Tibial artery (tissue), 1 donor: ENCODE data around the genes EMID1 and RASL10A.

DNA sequence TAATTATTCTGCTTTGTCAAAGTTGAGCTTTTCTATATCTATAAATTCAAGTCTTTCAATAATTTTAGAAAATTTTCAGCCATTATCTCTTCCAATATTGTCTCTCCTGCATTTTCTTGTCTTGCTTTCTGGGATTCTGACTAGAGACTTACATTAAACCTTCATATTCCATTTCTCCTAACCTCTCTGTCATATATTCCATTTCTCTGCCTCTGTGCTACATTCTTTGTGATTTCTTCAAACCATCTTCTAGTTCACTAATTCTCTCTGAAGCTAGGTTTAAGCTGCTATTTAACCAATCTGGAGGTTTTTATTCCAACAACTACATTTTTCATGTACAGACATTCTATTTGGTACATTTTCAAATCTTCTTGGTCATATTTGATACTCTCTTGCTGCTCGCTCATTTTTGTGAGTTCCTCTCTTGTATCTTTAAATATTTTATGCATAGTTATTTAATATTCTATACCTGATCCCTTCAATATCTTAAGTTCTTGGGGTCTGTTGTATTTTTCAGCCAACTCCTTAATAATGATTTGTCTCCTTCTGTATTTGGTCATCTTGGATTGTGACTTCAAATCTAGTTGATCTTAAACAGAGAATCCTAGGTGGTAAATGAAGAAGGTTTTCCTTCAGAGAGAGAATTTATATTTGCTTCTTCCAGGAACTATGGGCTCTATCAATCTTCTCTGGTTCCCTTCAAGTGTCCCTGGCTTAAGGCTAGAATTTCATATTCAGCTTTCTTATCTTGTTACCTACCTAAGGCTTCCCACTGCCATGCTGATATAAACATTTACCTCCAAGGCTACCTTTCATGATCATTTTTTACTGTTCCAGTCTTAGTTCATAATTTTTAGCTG is 122.3 kb downstream of the TTC28 start:
- PRO-cap: no peak

DNA sequence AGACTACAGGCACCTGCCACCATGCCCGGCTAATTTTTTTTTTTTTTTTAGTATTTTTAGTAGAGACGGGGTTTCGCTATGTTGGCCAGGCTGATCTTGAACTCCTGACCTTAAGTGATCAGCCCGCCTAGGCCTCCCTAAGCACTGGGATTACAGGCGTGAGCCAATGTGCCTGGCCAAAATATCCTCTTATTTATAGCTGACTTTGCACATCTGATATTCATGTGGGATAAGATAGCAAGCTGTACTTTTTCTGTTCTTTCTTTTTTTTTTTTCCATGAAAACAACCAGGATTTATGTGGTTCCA is 40.0 kb downstream of the CCDC117 start:
- PRO-cap: no peak

DNA sequence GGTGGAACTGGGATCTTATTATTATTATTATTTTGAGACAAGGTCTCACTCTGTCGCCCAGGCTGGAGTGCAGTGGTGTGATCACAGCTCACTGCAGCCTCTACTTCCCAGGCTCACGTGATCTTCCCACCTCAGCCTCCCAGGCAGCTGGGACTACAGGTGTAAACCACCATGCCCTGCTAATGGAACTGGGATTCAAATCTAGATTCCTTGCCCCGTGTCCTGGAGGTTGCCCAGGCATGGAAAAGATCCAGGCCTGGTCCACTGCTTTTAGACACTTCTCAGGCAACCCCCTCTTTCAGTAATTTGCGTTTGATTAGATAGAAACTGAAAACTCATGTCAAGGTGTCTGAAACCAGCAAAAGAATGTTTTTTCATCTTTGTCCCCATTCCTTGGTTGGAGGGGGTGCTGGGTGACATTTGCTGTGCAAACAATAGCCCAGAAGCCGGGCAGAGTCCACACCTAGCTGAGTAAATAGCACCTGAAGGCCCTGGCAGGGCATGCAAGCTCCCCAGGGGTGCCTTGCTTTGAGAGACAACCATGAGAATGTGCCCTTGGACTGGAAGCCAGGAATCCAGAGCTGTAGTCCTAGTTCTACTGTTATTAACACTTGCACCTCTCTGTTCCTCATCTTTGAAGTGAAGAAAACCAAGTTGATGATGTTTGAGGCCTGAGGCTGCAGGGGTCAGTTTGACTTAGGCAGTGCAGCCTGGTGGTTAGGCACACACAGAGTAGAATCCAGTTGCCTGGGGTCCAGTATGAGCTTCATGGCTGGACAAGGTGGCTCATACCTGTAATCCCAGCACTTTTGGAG is 47.0 kb downstream of the CCDC117 start:
- PRO-cap: no peak

DNA sequence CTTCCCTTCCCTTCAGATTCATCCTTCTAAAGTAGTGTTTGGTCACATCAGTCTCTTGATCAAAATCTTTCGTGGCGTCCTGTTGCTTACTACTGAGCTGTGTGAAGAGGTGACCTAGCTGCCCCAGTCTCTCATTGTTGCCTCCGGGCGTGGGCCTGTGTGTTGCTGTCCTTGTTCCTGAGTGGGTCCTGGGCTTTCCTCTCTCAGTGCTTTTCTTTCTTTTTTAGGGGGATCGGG is 13.6 kb downstream of the ZNRF3 start:
- PRO-cap: no peak

GRCh38 chr22:28917795-28918529 is 34.6 kb downstream of the ZNRF3 start:
- PRO-cap: no peak

- PRO-cap: no peak
Observed at GRCh38 chr22:28981703-28982551, 79.7 kb downstream of the C22orf31 start.

- PRO-cap: no peak
Observed at GRCh38 chr22:28983852-28984207, 77.8 kb downstream of the C22orf31 start.

GRCh38 chr22:29154361-29154947 is 51.2 kb upstream of the EMID1 start:
- PRO-cap: no peak

DNA sequence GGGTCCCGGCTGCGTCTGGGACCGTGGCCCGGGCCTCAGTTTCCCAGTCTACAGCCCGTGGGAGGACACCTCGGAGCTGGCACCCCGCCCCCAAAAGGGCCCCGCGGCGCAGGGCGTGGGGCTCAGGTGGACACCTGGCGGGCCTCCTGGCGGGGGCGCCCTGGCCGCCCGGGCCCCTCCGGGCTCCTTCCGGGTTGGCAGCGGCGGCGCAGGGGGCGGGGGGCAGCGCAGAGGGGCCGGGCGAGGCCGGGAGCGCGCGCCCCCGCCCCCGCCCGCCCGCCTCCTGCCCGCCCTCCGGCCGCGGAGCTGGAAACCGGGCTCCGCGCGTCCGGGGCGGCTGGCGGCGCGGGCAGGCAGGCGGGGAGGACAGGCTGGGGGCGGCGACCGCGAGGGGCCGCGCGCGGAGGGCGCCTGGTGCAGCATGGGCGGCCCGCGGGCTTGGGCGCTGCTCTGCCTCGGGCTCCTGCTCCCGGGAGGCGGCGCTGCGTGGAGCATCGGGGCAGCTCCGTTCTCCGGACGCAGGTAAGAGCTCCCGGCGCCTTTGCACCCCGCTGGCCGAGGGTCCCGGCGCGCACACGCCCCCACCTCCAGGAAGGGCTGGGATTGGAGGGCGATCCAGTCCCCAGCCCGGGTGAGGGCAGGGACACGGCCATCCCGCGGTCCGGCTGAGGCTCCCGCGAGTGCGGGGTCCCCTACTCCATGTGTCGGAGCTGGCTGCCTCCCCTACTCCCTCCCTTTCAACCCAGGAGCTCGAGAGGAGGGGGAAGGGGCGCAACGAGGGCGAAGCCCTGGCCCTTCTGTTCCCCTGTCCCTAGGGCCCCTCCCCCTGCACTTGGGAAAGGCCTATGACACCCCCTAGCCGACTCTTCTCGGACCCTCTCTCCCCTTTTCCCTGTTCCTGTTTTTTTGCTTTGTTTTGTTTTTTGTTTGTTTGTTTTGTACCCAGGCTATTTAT is at the start of gene EMID1:
Gene EMID1, plus strand, starts transcription at position 279 of the 955 bp plus-strand sequence.
- PRO-cap: no peak

- PRO-cap: no peak
Observed at GRCh38 chr22:29263405-29264550, 4.0 kb downstream of the RHBDD3 start.

DNA sequence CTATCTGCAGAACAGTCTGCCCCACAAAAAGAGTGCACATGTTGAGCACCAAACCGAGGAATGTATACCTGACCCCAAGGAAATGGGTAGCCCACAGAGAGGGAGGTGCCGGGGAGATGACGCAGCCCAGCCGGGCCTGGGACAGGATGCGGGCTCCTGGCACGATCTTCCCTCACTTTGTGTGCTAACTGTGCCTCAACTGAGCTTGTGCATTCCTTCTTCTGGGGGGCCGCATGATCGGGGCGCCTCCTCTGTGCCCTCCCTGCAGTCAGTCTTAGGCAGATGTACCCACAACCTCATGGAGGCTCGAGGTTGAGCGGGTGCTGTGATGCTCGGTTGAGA is 2.3 kb downstream of the GAS2L1 start:
- PRO-cap: no peak

GRCh38 chr22:29315208-29316080 is at the start of gene RASL10A:
Gene RASL10A (minus strand): TSS chr22:29315697.
- PRO-cap: no peak

DNA sequence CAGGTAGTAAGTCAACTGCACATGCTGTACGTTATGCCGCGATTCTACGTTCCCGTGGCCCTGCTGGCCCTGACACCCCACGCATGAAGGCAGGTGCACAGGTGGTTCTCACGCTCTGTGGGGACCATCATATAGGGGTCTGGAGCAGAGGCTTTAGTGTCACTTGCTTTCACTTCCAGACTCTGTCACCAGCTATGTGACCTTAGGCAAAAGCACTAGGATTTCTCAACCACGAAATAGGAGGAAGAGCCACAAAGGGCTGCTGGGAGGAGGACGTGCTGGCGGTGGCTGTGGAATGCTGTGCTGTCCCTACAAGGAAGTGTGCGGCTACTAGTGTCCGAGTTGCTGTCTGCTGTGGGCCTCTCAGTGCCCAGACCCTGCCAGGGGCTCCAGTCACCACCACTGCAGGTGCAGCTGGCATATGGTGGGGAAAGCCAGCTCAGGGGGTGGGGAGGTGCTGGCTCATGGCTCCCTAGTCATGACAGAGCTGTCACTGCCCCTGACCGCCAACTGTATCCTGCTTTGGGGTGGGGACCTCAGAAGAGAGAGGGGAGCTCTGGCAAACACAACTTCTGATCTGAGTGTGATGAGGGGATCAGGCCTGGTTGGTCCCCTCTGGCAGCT is 21.6 kb upstream of the RASL10A start:
- PRO-cap: no peak

DNA sequence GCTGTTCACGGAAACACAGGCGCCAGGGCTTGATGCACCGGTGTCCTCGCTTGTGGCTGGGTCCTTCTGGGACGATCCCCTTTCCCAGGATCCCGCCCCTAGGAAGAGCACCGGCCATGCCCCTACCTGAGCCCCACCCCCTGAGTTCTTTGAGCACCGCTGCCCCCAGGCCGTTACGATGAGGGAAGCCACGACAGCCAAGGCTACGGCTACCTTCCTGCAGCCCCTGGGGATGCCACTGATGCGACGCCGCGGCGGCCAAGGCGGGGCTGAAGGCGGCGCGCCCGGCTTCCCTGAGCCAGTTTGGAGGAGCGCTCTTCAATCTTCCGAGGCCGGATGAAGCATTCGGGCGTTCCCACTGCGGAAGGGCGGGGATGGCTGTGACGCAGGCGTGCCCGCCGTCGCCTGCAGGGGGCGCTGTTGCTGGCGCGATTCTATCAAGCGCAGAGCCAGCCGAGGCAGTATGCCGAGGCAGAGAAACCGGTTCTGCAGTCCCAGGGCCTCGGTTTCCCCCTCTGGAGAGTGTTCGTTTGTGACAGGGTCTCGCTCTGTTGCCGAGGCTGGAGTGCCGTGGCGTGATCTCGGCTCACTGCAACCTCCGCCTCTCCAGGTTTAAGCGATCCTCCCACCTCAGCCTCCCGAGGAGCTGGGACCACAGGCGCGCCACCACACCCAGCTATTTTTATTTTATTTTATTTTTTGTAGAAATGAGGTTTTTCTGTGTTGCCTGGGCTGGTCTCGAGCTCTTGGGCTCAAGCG is 9.7 kb upstream of the NEFH start:
- PRO-cap: no peak

GRCh38 chr22:29481690-29482104 is 1.7 kb downstream of the NEFH start:
- PRO-cap: no peak

- PRO-cap: no peak
Observed at GRCh38 chr22:29489900-29490417, 9.9 kb downstream of the NEFH start.

DNA sequence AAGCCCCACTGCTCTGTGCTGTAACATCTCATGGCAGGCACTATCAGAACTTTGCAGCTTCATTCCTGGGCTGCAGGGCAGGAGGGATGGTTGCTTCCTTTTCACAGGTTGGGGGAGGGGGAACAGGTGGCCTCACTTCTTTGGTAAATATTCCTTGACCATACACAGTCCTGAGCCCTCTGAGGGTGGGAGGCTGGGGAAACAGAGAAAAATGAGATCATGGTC is 1.0 kb downstream of the NIPSNAP1 start:
- PRO-cap: no peak

- PRO-cap: no peak
Observed at GRCh38 chr22:29618173-29618479, 14.7 kb downstream of the NF2 start.

GRCh38 chr22:29665504-29665823 is 54.3 kb upstream of the CABP7 start:
- PRO-cap: no peak

DNA sequence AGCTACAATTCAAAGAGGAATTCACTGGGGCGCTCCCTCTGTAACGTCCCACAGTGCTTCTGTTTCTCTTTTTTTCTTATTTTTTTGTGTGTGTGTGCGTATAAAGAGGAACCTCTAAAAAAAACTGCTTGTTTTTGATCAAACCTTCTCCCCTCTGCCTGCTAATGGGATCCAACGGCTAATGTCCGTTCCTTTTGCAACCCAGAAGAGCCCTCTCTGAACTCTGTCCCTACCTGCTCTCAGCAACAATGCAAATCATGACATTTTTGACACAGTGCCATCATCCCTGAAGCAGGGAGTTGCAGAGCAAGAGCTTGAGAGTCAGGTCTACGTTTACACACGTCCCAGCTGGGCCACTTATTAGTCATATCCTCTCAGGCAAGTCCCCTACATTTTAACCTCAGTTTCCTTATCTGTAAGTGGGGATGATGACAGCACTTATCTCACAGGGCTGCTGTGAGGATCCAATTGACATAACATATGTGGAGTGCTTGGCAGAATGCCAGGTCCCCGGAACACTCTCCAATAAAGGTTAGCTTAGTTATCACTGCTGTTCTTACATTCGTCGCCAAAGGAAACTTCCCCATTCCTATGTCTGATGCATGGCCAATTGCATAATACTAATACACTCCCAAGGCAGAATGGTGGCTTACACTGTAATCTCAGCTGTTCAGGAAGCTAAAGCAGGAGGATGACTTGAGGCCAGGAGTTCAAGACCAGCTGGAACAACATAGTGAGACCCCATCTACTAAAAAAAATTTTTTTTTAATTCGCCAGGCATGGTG is 16.8 kb downstream of the ASCC2 start:
- PRO-cap: no peak